Osteocyte (in vitro differentiated cells): ENCODE results near the genes IL1A and IL1RN.

DNA sequence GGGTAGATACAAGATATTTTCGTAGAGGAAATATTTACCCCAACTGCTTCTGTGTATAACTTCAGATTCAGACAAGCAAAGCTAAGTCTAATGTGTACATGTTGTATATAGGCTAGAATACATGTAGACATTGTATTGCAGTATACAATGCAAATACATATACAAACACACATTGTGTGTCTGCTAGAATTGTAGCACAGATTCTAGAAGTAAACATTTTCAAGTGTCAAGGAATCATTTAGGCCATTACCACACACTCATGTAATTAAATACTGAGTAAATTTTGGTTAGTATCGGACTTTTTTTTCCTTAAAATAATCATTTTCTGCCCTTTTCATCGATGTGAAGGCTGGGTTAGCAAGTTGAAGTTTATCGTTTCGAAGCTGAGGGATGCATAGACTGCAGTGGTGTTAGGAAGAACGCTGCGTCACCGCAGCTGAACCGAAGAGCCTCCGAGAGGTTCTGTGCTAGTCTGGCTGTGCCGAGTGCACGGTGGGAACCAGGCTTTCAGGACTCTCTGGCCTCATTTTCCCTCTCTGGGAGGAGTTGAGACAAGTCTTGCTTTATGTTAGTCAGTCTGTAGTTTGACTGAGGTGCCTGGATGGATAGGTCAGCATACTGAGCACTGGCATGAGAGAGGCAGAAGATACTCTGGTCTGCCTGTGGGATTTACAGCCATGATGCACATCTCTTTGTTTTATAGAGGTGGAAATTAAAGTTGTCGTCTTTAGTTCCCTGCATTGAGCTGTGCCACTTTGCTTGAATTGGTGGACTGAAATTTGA is 12.1 kb downstream of the SLC20A1 start:
- PRO-cap, result no peak

- PRO-cap, result no peak
Observed at GRCh38 chr2:112726584-112727286, 5.9 kb downstream of the NT5DC4 start.

DNA sequence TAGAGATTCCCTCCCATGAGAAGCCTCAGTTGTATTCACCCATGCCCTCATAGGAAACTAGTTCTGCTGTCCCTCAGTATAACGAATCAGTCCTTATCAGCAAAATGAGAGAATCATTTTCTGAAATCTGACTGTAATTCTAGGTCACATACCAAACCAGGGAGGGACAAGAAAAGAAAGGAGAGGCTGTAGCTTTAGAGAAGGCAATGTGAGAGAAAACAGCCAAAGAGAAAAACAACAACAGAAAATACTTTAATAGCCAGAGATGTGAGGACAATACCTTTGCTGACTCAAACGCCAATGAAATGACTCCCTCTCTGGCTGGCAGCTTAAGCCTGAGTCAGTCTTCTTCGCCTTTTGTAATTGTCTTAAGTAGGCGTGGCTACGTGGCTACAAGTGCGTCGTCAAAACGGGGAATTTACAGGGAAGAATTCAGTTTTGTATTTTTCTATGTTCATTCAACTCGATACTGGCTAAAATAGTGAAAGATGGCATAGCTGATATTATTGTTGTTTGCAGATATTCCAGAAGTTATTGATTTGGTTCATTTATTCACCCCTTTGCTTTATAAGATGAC is at the start of gene IL1A:
Gene IL1A, minus strand, starts transcription at position 331 of the 577 bp plus-strand sequence.
- PRO-cap, result no peak

- PRO-cap, result no peak
Observed at GRCh38 chr2:112901682-112902299, 9.2 kb upstream of the IL37 start.

DNA sequence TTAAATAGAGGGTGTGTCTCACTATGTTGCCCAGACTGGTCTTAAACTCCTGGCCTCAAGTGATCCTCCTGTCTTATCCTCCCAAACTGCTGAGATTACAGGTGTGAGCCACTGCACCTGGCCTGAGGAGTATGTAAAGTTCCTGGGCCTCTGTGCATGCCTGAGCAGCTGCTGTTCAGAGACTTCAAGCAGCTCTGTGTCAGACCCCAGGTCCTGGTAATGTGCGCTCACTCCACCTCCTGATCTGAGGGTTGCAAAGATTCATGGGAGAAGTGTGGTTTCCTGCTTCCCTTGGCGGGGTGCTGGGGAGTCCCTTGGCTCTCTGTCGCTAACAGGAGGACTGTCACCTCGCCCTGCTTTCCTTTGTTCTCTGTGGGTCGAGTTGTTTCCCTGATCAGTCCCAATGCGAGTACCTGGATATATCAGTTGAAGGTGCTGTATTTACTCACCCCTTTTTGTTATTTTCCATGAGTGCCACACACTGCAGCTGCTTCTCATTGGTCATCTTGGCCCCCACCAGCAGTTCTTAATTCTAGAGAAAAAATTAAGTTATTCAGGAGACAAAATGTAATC is 8.6 kb upstream of the IL36A start:
- PRO-cap, result no peak

DNA sequence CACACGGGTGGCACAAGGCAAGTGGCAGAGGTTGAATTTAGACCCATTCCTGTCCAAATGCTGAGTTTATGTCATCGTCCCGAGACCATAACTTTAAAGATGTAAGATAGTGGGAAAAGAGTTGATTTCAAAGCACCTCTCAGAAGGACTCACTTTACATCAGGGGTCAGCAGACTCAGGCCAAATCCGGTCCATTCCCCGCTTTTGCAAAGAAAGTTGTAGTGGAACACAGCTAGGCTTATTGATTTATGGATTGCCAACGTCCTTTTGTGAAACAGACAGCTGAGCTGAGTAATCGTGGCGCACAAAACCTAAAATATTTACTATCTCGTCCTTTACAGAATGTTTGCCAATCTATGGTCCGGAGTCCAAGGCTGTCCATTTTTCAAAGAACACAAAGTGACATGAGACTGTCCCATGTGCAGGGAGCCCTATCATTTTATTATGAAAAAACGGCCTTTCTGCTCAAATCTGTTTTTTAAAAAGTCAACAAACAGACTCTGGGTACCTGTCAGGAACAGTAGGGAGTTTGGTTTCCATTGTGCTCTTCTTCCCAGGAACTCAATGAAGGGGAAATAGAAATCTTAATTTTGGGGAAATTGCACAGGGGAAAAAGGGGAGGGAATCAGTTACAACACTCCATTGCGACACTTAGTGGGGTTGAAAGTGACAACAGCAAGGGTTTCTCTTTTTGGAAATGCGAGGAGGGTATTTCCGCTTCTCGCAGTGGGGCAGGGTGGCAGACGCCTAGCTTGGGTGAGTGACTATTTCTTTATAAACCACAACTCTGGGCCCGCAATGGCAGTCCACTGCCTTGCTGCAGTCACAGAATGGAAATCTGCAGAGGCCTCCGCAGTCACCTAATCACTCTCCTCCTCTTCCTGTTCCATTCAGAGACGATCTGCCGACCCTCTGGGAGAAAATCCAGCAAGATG is at the start of gene IL1RN:
Gene IL1RN, plus strand, starts transcription at position 804 of the 935 bp plus-strand sequence.
- PRO-cap, result no peak

GRCh38 chr2:113156137-113156782 is 17.5 kb upstream of the PSD4 start:
- PRO-cap, result no peak

DNA sequence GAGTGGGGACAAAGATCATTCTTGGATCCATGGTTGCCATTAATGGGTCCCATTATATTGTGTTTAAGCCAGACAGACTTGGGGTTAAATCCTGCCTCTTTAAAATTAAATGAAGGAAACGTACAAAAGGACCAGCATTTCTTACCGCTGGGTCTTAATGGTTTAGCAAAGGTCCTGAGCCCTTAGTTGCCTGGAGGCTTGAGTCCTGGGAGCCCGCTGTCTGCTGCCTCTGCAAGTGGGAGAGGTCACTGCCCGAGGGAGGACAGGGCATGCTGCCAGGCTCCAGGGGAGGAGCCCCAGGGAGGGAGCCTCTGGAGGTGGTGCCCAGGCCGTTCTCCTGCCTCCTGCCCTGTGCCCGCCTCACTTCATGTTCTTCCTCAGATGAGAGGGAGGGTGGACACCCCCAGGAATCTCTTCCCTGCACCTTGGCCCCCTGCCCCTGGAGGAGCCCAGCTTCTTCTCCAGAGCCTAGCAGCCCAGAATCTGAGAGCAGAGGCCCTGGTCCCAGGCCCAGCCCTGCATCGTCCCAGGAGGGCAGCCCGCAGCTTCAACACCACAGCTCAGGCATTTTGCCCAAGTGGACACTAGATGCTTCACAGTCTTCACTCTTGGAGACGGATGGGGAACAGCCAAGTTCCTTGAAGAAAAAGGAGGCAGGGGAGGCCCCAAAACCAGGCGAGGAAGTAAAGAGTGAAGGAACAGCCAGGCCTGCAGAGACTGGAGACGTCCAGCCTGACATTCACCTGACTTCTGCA is 11.9 kb downstream of the PSD4 start:
- PRO-cap, result no peak

GRCh38 chr2:113225479-113226551 is 52.0 kb downstream of the PSD4 start:
- PRO-cap, result no peak

- PRO-cap, result no peak
Observed at GRCh38 chr2:113230744-113231653, 47.7 kb downstream of the PAX8 start.

DNA sequence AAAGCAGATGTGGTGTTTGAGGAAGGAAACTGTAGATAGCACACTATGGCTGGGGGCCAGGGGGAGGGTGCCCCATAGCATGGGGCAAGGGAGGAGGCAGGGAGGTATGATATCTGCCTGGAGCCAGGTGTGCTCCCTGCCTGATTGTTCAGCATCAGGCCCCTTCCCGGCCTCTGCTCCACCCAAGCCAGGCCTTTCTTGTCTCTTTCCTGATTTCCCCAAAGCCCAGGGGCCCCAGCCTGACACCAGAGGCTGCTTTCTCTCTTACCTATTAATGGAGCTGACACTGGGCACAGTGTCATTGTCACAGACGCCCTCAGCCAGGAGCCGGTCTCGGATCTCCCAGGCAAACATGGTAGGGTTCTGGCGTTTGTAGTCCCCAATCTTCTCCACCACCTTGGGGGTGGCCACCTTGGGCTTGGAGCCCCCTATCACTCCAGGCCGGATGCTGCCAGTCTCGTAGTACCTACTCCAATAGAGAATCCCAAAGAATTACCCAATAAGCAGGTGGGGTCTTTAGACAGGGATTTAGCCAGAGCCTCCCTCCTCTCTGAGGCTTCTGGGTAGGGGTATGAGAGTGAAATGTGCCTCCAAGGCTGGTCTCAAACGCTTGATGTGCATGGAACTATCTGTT is 34.4 kb downstream of the PAX8 start:
- PRO-cap, result no peak

DNA sequence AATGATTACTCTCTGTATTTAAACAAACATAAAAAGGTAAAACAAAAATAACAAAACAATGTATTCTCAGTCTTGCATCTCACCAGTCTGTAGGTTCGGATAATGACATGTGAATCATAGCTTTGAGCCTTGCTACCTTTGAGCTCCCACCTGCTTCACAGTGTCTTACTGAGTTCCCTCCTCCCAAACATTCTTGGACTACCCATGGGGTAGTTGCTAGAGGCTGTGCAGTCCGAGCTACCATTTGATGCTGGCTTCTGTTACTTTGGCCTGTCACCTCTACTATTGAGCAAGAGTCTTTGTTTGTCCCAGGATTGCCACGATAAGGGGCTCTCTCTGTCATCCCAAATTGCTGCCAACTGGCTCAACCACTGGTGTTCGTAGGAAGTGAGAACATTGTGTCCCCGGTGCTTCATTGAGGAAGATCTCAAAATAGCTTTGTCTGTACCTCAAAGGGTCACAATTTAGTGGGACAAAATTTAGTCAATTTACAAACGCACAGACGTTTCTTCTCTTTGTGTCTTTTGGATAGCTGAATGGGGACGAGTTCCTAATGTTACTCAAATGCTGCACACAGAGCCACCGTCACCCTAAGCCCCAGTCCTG is 59.1 kb upstream of the PAX8 start:
- PRO-cap, result no peak

- PRO-cap, result no peak
Observed at GRCh38 chr2:113390159-113390906, 47.2 kb upstream of the ZNG1B start.

GRCh38 chr2:113737589-113738702 is 18.5 kb downstream of the SLC35F5 start:
- PRO-cap, result no peak

DNA sequence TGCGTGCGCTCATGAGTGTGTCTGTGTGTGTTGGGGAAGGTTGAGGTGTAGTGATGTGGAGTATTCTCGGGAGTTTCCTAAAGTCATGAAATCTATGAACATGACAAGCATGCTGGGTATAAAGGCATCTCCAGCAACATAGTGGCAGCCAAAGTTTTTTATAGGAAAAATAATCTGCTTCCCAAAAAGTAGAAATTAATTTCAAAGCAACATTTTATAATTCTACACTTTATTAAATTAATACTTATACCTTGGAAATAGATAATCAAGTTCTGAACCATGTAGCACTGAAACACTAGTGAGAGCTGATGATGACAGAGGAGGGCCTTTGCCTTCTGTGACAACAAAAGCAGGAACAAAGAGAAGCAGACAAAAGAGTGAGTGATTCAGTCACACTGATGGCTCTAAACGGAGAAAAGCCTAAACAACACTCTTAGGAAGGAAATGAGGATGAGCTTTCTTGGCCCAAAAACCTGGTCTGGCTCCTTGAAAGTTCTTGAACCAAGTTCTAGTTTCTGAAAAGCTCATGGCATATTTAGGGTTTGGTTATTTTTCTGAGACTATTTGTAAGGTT is 271.8 kb downstream of the DPP10 start:
- PRO-cap, result no peak

GRCh38 chr2:115161203-115162340 is 719.1 kb downstream of the DPP10 start:
- PRO-cap, result no peak

DNA sequence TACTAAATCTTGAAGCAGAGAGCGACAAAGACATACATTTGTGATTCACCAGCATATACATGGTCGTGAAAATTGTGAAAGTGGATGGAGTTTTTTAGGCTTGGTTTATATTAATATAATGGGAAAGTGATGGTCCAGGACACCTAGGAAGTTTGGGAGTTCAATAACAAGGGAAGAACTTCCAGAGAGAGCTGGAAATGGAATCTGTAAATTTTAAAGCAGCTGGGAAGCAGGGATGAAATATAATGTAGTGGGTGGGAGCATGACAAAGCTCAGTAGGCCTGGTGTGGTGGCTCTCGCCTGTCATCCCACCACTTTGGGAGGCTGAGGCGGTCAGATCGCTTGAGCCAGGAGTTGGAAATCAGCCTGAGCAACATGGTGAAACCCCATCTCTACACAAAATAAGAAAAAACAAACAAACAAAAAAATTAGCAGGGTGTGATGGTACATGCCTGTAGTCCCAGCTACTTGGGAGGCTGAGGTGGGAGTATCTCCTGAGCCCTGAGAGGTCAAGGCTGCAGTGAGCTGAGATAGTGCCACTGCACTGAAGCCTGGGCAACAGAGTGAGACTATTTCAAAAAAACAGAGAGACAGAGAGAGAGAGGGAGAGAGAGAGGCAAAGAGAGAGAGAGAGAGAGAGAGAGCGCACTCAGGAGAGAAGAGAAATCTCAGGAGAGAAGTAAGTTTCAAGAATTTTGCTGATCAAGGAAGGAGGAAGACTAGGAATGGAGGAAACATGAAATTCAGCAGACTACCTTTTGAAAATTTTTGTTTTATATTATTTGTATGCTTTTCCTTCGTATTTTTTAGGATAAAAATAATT is 745.2 kb downstream of the DPP10 start:
- PRO-cap, result no peak

DNA sequence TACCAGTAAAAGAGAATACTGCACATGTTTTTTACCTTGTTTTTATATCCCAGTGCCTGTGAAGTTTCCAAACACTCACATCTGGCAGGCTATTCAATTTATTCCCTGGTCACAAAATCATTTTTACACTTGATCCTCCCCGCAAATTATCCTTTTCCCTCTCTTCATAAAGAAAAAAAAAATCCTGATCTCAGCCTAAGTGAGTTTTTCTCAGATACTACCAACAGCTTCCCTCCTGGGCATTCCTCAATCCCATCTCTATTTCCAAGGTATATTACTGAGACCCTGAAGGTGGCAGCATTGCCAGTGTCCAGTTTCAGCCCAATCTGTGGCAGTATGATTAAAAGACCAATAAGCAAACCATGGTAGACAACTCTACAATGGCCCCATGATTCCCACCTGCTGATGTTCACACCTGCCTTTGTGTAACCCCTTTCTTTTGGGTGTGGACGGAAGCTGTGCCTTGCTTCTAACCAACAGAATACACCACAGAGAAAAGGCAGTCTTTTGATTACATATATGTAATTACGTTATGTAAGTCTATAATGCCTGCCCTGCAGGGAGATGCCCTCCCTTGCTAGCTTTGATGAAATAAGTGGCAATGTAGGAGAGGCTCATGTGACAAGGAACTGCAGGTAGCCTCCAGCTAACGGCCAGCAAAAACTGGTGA is 45.1 kb downstream of the CCDC93 start:
- PRO-cap, result no peak

DNA sequence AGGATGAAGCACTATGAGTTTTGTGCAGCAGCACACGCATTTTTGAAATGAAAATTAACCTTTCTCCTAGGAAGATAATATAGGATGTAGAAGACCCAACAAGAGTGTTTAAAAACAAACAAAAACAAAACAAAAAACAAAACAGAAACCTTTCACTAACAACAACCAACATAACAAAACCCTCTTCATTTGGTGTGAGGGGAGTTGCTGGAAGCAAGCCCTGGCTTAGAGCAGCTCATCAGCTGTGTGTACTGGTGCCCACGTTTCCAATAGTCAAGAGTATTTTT is 134.3 kb downstream of the INSIG2 start:
- PRO-cap, result no peak

- PRO-cap, result no peak
Observed at GRCh38 chr2:118642463-118642775, 205.0 kb downstream of the EN1 start.